SK-N-SH (cell line): ENCODE measurements around the genes SRCIN1 and CACNB1.

GRCh38 chr17:38352560-38353168, 1.0 kb downstream of the SOCS7 start:
- RRBS: no CpG with 5 or more reads among the region's 40 CpGs
CAGE:
- cytosol, long polyA plus RNA: no peak
- long polyA plus RNA: no peak
- nucleus, long polyA plus RNA: no peak

DNA sequence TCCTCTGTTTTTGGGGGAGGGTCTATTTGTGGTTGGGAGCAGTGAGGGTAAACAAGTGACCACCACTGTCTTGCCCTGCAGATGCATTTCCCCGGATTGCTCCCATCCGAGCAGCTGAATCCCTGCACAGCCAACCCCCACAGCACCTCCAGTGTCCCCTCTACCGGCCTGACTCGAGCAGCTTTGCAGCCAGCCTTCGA, 14.5 kb downstream of the SOCS7 start:
- RRBS: no CpG with 5 or more reads among the region's 5 CpGs
CAGE:
- cytosol, long polyA plus RNA: no peak
- long polyA plus RNA: no peak
- nucleus, long polyA plus RNA: no peak

DNA sequence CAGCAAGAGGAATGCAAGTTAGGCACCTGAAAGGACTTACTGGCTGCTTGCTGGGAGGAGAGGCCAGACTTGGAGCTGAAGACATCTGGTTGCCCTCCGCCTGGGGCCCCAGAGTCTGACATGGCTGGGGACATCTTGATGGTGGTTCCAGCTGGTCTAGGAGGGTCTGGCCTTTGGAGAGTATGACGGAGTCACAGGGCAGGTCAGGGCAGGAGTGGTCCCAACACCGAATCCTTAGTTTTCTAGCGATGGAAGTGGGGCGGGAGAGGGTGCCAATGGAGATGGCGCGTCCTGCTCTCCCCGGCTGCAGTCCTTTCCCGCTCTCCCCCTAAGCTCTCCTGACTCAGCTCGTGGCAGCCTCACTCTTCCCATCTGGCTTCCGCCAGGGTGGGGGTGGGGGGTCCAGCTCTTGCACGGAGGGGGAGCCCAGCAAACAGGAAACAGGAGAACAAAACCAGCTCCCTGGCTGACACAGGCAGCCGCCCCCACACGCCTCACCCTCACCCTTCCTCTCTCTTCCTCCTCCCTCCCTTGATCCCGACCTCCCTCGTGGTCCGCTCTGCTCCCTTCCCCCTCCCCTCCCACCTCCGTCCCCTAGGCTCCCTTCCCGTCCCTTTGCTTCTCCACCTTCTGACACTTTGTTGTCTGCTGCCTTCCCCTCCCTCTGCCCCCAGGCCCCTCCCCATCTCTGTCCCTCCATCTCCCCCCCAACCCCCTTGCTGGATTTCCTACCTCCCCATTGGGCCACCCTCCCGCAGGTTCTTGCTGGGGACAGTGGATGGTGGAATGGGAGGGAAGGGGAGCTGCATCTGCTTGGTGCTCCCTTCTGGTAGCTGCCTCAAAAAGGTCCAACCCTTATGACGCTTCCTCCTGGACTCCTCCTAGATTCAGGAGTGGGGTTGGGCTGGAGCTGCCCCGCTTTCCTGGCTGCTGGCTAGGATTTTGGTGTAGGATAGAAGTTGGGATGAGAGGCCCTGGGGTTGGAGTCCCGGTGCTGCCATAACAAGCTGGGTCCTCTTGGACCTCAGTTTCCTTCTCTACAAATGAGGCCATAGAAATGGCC, 23.7 kb downstream of the ARHGAP23 start:
- RRBS: no CpG with 5 or more reads among the region's 23 CpGs
CAGE:
- cytosol, long polyA plus RNA: no peak
- long polyA plus RNA: no peak
- nucleus, long polyA plus RNA: no peak

DNA sequence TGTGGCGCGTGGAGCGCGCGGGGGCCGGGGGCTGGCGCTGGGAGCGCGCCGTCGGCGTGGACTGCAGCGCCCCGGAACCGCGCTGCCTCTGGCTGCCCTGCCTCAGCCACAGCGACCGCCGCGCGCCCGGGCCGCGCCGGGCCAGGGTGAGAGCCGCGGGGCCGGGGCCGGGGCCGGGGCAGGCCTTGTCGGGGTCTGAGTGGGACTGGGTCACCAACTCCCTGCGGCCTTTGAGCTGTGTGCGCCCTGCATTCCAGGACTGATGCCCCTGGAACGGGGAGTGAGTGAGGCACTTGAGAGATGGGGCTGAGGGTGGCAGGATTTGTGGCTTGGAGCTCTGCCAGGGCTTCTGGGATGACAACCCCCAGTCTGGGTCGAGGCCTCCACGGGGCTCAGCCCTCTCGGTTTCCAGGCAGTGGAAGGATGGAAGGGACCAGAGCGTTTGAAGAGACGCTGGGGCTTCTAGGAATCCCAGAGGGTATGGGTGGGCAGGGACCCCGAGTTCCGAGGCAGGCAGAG, 25.8 kb downstream of the ARHGAP23 start:
- RRBS: no CpG with 5 or more reads among the region's 41 CpGs
CAGE:
- cytosol, long polyA plus RNA: no peak
- long polyA plus RNA: no peak
- nucleus, long polyA plus RNA: no peak

GRCh38 chr17:38464582-38465644, 36.6 kb downstream of the ARHGAP23 start:
- RRBS: no CpG with 5 or more reads among the region's 32 CpGs
CAGE:
- cytosol, long polyA plus RNA: no peak
- long polyA plus RNA: no peak
- nucleus, long polyA plus RNA: no peak

GRCh38 chr17:38605349-38606366, at the start of gene SRCIN1:
Gene SRCIN1 (minus strand): TSS chr17:38605952.
- RRBS: no CpG with 5 or more reads among the region's 121 CpGs
CAGE:
- cytosol, long polyA plus RNA: no peak
- long polyA plus RNA: no peak
- nucleus, long polyA plus RNA: no peak

GRCh38 chr17:38730624-38731317, 630 bp downstream of the CISD3 start:
- RRBS: no CpG with 5 or more reads among the region's 22 CpGs
CAGE:
- cytosol, long polyA plus RNA: no peak
- long polyA plus RNA: no peak
- nucleus, long polyA plus RNA: no peak

- RRBS: no CpG with 5 or more reads among the region's 8 CpGs
CAGE:
- cytosol, long polyA plus RNA: no peak
- long polyA plus RNA: no peak
- nucleus, long polyA plus RNA: no peak
Measured at GRCh38 chr17:38741760-38742378, 6.3 kb downstream of the PCGF2 start.

DNA sequence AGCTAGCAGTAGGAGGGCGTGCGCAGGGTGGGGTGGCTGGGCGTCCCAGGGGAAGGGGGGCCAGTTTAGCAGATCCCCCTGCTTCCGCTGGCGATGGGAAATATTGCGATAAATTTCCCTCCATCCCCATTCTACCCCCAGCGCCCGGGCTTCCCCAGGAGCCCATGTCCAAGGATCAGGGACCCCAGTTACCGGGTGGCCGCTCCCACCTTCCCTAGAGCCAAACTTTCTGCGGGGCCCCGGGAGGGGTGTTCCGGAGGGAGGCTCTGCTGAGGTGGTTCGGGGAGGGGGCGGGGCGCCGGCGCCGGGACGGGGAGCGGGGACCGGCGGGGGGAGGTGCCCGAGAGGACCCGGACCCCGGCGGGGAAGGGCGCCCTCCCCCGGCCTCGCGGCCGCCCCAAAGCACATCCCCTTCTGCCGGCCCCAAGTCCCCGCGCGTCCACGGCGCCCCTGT, 831 bp downstream of the PCGF2 start:
- RRBS: no CpG with 5 or more reads among the region's 38 CpGs
CAGE:
- cytosol, long polyA plus RNA: no peak
- long polyA plus RNA: no peak
- nucleus, long polyA plus RNA: no peak

- RRBS: no CpG with 5 or more reads among the region's 35 CpGs
CAGE:
- cytosol, long polyA plus RNA: no peak
- long polyA plus RNA: no peak
- nucleus, long polyA plus RNA: no peak
Measured at GRCh38 chr17:38799834-38800364, 543 bp upstream of the PIP4K2B start.

DNA sequence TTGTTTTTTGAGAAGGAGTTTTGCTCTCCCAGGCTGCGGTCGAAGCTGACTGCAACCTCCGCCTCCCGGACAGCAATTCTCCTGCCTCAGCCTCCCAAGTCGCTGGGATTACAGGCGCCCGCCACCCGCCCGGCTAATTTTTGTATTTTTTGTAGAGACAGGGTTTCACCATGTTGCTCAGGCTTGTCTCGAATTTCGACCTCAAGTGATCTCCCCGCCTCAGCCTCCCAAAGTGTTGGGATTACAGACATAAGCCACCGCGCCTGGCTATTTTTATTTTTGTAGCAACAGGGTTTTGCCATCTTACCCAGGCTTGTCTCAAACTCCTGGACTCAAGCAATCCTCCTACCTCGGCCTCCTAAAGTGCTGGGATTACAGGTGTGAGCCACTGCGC, 844 bp upstream of the CWC25 start:
- RRBS: no CpG with 5 or more reads among the region's 16 CpGs
CAGE:
- cytosol, long polyA plus RNA: no peak
- long polyA plus RNA: no peak
- nucleus, long polyA plus RNA: no peak

DNA sequence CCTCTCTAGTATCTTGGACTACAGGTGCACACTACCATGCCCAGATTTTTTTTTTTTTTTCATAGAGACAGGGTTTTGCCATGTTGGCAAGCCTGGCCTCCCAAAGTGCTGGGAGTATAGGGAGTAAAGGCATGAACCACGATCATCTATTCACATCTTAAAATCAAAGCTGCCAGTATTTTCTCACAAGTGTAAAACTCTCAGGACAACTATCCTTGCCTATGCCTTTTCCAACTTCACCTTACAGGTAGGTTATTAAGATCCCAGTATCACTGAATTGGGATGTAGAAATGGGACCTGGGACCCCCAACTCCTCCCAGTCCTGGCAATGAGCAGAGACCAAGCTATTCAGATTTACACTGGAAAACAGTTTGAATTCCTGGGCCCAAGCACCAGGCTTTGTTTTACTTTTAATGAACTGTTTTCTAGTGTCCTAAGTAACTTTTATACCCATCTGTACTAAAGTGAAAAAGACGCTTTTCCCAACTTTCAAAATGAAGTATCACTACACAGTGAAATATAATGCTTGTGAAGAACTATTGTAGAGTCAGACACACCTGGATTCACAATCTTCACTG, 2.8 kb downstream of the RPL23 start:
- RRBS: no CpG with 5 or more reads among the region's 2 CpGs
CAGE:
- cytosol, long polyA plus RNA: no peak
- long polyA plus RNA: no peak
- nucleus, long polyA plus RNA: no peak

- RRBS: no CpG with 5 or more reads among the region's 23 CpGs
CAGE:
- cytosol, long polyA plus RNA: no peak
- long polyA plus RNA: no peak
- nucleus, long polyA plus RNA: no peak
Measured at GRCh38 chr17:39026921-39027390, 59.8 kb upstream of the FBXO47 start.

DNA sequence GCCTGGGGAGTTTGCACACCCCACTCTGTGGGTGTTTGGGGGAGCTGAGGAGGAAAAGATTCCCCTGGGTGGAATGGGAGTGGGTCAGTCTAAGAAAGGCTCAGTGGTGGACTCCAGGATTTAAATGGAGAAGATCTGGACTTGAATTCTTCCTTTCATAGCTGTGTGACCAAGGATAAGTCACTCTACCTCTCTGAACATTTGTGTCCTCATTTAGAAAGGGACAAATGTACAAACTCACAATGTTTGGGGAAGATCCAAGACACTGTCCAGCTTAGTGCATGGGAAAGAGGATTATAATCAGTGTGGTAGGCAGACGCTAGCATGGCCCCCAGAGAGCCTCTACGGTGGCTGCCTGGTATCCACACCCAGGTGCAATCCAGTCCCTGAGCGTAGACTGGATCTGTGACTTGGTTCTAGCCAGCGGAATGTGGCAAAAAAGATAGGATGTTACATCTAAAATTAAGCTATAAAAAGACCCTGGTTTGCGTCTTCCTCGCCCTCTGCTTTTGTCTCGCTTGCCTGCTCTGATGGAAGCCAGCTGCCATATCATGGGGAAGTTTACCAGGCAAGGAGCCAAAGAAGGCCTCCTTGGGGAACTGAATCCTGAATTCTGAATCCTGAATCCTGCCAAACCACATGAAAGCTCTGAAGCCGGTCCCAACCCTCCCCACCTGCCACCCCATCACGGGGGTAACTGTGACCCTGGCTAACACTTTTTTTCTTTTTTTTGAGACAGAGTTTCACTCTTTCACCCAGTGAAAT, 51.7 kb downstream of the PLXDC1 start:
- RRBS: no CpG with 5 or more reads among the region's 9 CpGs
CAGE:
- cytosol, long polyA plus RNA: no peak
- long polyA plus RNA: no peak
- nucleus, long polyA plus RNA: no peak

DNA sequence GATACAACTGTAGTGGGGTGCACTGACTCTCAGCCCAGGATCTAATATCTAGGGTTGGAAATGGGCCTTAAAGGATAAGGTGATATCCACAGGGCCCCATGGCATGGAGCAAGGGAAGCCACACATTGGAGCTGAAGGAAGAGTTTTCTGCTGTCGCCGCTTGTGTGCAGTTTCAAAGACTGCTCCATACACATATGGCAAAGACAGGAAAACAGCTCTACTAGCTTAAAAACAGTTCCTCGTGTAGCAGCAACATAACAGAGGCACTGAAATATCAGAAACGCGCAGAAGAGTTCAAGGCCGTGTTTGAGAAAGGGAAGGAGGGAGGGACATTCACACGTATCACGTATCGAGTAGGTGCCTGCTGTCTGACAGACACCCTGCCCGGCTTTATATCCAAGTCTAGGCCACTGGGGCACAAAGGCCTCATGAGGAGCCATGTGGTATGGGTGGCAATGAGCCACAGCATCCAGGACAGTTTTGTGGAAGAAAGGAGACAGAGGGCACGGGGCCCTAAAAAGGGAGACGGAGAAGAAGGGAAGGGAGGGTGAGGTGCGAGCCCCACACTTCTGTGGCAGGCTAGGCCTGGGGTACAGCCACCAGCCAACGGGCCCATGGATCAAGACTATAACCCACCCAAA, 50.4 kb downstream of the PLXDC1 start:
- RRBS: no CpG with 5 or more reads among the region's 14 CpGs
CAGE:
- cytosol, long polyA plus RNA: no peak
- long polyA plus RNA: no peak
- nucleus, long polyA plus RNA: no peak

- RRBS: 5% methylated on average over 14 of the region's 50 CpGs
CAGE:
- cytosol, long polyA plus RNA: no peak
- long polyA plus RNA: no peak
- nucleus, long polyA plus RNA: no peak
Measured at GRCh38 chr17:39197464-39198166, at the start of gene CACNB1. Gene CACNB1 (minus strand): TSS chr17:39197669.

- RRBS: no CpG with 5 or more reads among the region's 4 CpGs
CAGE:
- cytosol, long polyA plus RNA: no peak
- long polyA plus RNA: no peak
- nucleus, long polyA plus RNA: no peak
Measured at GRCh38 chr17:39207086-39207322, 6.9 kb downstream of the RPL19 start.

GRCh38 chr17:39544481-39544868, 63.2 kb downstream of the NEUROD2 start:
- RRBS: no CpG with 5 or more reads among the region's 15 CpGs
CAGE:
- cytosol, long polyA plus RNA: no peak
- long polyA plus RNA: no peak
- nucleus, long polyA plus RNA: no peak

DNA sequence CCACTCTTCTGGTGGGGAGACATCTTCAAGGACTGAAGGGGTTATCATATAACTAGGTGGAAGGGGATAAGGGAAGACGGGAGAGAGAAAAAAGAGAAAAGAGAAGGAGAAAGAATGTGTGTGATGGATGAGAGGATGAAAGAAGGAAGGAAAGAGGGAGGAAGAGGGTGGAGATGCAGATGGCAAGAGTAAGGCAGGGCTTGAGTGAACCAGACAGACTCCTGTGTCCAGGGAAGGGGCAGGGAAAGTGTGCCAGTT, 14.6 kb downstream of the NEUROD2 start:
- RRBS: no CpG with 5 or more reads among the region's 1 CpG
CAGE:
- cytosol, long polyA plus RNA: no peak
- long polyA plus RNA: no peak
- nucleus, long polyA plus RNA: no peak

- RRBS: no CpG with 5 or more reads among the region's 25 CpGs
CAGE:
- cytosol, long polyA plus RNA: no peak
- long polyA plus RNA: no peak
- nucleus, long polyA plus RNA: no peak
Measured at GRCh38 chr17:39599682-39600121, 8.0 kb downstream of the NEUROD2 start.